Testis (tissue), 5 donors: Measurements from ENCODE around the gene CYTH4.

GRCh38 chr22:36474802-36475199 lies 6.6 kb downstream of the TXN2 start:
- PRO-cap, 3 experiments: no peak in any of the 3 experiments
- RAMPAGE, long total RNA, 2 experiments: no peak in any of the 2 experiments
- RRBS: no CpG with 5 or more reads among the region's 7 CpGs

DNA sequence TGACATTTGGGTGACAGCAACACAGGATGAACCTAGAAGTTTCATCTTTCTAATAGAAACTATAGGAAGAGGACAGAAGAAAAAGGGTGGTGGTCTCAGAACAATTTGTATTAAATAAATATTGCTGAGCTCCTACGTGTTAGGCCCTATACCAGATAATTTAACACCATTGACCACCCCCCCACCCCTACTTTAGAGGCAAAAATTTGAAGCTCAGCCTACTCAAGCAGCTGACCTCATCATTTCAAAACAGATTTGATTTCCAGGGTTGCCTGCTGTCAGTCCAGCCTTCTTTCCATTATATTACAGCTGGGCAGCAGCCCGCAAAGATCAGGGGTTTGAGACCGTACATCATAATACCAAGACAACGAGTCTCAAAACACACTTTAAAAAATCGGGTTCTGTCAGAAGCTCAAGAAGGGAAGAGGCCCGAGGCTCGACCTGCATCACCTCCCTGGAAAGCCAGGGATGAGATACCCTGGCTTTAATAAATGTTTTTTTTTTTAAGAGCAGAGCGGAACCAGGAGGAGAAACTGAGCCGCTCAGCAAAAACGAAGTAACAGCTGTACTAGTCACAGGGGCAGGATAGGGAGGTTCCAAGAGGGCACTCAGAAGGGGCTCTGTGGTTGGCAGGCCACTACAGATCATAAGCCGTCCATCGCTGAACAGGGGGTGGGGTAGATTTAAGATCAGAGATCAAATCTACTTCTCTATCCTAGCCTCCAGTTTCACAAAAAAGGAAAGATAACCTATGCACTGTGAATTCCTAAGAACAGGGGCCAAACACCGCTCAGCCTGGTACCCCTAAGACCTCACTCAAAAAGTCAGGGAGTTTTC lies 821 bp downstream of the EIF3D start:
- PRO-cap, 3 experiments: no peak in any of the 3 experiments
- RAMPAGE, long total RNA, 2 experiments: no peak in any of the 2 experiments
- RRBS: no CpG with 5 or more reads among the region's 13 CpGs

GRCh38 chr22:36647073-36647296 lies 56.6 kb downstream of the CACNG2 start:
- PRO-cap, 3 experiments: peak in 1 of 3 experiments; most common minus-strand start chr22:36647169 (in 1)
- RAMPAGE, long total RNA, 2 experiments: no peak in any of the 2 experiments
- RRBS: no CpG with 5 or more reads among the region's 1 CpG

GRCh38 chr22:36659535-36660876 lies 43.5 kb downstream of the CACNG2 start:
- PRO-cap, 3 experiments: no peak in any of the 3 experiments
- RAMPAGE, long total RNA, 2 experiments: no peak in any of the 2 experiments
- RRBS: 82% methylated on average over 4 of the region's 30 CpGs

DNA sequence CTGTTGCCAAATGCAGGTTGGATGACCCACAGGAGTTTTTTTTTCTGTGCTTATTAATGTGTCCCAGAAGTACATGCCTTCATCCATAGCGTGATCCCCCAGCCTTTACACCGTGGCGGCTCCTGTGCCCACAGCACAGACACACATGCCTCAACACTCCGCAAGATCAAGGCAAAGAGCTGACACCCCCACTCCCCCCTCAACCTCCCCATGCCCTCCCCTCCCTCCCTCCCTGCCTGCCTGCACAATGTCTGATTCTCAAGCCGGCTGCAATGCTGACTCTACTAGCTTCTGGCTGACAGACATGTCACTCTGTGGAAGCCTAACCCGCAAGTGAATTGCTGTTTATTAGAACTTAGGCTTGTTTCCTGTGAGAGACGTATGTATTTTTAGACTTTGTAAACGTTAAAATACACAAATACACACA lies 2.2 kb downstream of the CACNG2 start:
- PRO-cap, 3 experiments: no peak in any of the 3 experiments
- RAMPAGE, long total RNA, 2 experiments: no peak in any of the 2 experiments
- RRBS: no CpG with 5 or more reads among the region's 8 CpGs

DNA sequence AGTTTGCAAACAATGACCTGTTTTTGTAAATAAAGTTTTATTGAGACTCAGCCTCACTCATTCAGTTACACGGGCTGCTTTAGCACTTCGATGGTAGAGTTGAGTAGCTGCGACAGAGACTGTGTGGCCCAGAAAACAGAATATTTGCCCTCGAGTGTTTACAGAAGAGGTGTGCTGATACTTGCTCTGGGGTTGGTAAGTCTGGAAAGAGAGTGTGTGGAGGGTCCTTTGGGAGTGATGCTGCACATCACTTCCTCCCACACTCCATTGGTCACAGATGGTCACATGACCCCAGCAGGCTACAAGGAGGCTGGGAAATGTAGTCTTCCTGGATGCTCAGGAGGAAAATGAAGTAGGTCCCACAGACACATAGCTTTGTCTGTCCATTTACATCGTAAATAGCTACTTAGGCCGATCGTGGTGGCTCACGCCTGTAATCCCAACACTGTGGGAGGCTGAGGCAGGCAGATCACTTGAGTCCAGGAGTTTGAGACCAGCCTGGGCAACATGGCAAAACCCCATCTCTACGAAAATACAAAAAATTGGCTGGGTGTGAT lies 34.5 kb downstream of the IFT27 start:
- PRO-cap, 3 experiments: no peak in any of the 3 experiments
- RAMPAGE, long total RNA, 2 experiments: no peak in any of the 2 experiments
- RRBS: no CpG with 5 or more reads among the region's 9 CpGs

DNA sequence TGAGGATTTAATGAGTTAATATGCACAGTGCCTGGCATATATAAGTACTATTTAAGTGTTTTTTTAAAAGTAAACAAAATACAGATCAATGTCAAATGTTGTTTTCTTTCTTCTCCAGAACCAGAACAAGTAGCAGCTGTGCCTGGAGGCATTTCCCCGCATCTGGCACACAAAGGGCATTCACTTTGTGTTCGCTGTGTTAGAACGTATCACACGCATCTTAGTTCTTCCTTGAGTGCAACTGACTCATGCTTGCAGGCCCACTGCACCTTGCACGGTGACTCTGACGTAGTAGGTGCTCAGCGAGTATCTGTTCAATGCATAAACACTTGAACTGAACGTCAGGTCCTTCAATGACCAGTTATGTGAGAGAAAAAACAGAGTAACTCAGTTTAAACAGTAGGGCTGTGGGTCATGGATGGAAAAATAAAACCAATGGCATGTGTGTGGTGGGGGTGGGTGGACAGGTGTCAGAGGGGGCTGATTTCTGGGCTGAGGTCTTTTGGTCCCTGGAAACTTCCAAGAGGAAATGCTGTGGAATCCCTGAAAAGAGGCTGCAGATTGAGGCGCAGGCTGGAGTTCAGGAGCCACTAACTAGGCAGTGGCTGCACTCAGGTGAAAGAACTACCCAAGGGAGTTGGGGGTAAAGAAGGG lies 3.4 kb downstream of the IFT27 start:
- PRO-cap, 3 experiments: no peak in any of the 3 experiments
- RAMPAGE, long total RNA, 2 experiments: no peak in any of the 2 experiments
- RRBS: no CpG with 5 or more reads among the region's 9 CpGs

DNA sequence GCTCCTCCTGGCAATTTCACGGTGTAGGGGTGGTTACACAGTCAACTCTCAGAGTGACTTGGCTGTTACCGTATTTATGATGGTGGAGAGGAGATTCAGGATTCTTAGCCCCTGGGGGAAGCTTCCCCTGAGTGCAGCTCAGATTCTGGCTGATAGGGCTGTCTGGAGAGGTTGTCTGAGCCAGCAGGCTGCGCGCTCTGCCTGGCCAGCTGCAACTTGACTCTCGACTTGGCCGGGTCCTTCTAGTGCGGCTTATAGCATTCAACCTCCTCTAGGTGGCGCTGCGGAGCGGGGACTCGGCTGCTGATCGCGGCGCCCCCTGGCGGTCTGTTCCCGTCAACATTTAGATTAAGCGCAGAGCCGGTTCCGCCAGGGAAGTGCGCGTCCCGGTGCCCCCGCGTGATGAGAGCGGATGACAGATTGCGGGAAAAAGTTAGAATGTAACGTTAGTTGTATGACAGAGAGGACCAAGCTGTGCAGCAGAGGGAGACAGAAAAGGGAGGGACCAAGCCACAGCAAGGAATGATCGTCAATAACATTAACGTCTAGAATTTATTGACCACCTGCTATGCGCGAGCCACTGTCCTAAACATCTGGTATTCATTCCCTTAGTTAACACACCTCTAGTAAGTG lies 4.4 kb upstream of the NCF4 start:
- PRO-cap, 3 experiments: peak in 1 of 3 experiments; most common plus-strand start position 363 of the sequence (in 1); most common minus-strand start position 225 of the sequence (in 1)
- RAMPAGE, long total RNA, 2 experiments: no peak in any of the 2 experiments
- RRBS: no CpG with 5 or more reads among the region's 31 CpGs

GRCh38 chr22:36901813-36902283 lies 11.6 kb upstream of the CSF2RB start:
- PRO-cap, 3 experiments: no peak in any of the 3 experiments
- RAMPAGE, long total RNA, 2 experiments: no peak in any of the 2 experiments
- RRBS: no CpG with 5 or more reads among the region's 5 CpGs

DNA sequence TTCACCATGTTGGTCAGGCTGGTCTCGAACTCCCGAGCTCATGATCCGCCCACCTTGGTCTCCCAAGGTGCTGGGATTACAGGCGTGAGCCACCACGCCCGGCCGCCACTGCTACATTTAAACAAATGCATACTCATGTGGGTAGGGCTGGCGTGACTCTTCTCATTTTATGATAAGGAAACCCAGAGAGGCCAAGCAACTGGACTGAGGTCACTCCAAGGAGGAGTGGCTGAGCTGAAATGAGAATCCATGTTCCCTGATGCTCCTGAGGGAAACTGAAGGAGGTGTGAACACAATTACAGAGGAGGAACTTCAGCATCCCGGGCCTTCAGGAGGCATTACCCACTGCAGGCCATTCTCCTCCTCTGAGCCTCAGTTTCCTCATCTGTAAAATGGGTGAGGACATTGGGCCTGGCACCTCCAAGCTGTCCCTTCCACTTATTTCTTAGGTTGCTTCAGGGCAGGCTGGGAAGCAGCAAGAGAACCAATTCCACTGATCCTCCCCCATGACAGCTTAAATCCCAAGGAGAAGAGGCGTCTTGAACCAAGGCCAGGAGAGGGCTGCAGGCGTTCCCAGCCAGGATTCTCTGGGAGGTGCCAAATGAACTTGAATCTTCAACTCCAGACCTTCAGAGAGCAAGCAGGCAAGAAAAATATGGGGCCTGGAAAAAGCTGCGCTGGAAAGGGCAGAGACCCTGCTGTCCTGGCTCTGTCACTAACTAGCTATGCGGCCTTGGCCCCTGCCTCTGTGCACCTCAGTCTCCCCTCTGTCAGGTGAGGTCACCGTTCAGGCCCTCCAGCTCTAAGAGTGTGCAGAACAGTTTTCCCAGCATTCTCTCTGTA lies 2.9 kb downstream of the TST start:
- PRO-cap, 3 experiments: no peak in any of the 3 experiments
- RAMPAGE, long total RNA, 2 experiments: no peak in any of the 2 experiments
- RRBS: no CpG with 5 or more reads among the region's 14 CpGs

DNA sequence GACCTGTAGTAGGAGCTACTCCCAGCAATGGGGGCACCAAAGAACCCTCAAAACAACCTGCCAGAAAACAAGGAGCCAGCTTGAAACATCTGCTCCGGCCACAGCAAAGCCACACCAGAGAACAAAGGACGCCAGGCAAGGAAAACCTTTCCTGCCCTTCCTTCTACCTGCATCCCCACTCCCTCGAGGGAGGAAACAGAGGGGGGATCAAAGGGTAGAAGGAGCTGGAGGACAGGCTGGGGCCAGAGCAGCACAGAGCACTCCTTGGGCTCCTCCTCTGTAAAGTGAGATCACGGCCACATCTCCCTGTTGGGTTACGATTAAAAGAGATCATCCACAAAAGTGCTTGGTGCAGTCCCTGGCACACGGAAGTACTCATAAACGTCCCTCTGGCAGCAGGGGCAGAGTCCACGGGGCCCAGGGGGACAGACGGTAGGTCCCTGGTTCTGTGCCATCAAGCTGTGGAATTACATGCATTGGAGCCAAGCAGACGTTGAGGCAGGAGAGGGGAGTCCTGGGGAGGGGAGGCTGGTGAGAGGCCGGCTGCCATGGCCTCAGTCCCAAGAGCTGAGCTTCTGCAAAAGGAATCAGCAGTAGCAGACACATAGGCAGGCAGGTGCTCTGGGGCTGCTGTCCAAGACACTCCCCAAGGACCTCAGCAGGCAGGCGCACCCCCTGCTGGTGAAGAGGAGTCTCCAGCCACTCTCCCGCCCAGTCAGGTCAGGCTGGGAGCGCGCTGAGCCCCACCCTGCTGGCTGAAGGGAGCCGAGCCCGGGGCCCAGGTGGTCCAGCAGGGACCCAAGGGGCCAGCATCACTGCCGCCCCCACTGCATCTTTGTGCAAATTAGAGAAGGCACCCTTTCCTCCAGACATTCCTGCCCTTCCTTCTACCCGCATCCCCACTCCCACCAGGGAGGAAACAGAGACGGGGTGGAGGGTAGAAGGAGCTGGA lies 7.7 kb upstream of the KCTD17 start:
- PRO-cap, 3 experiments: no peak in any of the 3 experiments
- RAMPAGE, long total RNA, 2 experiments: no peak in any of the 2 experiments
- RRBS: no CpG with 5 or more reads among the region's 20 CpGs

GRCh38 chr22:37164398-37164634 lies 14.6 kb upstream of the IL2RB start:
- PRO-cap, 3 experiments: no peak in any of the 3 experiments
- RAMPAGE, long total RNA, 2 experiments: no peak in any of the 2 experiments
- RRBS: 85% methylated on average over 2 of the region's 4 CpGs

- PRO-cap, 3 experiments: no peak in any of the 3 experiments
- RAMPAGE, long total RNA, 2 experiments: no peak in any of the 2 experiments
- RRBS: no CpG with 5 or more reads among the region's 7 CpGs
Observed at GRCh38 chr22:37170588-37170899, 17.5 kb downstream of the C1QTNF6 start.

DNA sequence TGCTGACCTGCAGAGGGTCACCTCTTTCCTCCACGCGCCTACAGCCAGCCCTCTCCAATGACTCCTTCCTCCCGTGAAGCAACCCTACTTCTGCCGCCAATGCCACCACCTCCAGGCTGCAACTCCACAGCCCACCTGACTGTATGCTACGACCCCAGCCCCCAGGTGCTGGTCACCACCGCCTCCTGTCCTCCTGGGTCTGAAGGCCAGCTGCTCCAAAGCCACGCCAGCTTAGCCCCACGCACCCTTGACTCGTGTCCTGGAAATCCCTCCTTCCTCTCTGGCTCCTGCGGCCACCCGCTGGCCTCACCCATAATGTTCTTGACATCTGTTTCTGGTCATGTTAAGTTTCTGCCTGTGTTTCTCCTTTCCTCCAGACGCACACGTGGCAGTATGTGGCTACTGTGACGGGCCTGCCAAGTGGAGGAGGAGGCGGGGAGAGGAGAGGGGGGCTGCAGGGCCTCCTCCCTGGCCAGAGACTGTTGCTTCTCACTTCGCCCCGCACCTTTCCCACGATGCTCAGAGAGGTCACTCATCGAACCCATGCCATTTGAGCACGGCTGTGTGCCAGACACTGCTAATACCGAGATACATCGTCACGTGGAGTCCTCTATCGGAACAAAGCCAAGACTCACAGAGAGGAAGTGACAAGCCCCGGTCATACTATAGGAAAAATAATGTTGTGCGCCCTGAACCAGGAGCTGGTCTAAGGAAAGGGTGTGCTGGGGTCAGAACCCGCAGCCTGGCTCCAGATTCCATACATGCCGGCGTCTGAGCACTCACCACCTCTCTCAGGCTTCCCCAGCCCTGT lies 11.6 kb downstream of the C1QTNF6 start:
- PRO-cap, 3 experiments: no peak in any of the 3 experiments
- RAMPAGE, long total RNA, 2 experiments: no peak in any of the 2 experiments
- RRBS: 82% methylated on average over 4 of the region's 29 CpGs

- PRO-cap, 3 experiments: peak in 3 of 3 experiments; most common plus-strand start chr22:37211476 (in 2)
- RAMPAGE, long total RNA, 2 experiments: start-site peak on the minus strand in 1 of 2 experiments, at chr22:37211357-37211406 at its widest, 10 reads per replicate
- RRBS: no CpG with 5 or more reads among the region's 18 CpGs
Observed at GRCh38 chr22:37211251-37211728, 987 bp downstream of the SSTR3 start.

DNA sequence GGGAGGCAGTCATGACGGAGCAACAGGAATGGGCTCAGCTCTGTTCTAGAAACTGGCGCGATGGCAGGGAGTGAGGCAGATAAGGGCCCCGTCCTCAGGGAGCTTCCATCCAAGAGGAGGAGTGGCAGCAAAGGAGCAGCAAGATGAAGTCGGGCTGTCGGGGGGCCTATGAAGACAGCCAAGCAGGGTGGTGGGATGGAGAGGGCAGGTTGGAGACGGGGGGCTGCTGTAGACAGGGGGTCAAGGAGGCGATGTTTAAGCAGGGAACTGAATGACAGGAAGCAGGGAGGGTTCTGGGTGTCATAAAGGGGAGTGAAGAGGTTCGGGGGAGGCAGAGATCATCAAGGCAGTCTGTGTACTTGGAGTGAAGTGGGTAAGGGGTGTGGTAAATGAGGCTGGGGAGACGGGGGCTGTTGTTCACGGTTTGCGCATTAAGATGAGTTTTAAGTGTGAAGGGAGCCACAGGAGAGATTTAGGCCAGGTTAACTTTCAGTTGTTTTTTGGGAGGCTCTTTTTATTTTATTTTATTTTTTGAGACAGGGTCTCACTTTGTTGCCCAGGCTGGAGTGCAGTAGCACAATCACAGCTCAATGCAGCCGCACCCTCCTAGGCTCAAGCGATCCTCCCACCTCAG lies 6.2 kb downstream of the RAC2 start:
- PRO-cap, 3 experiments: no peak in any of the 3 experiments
- RAMPAGE, long total RNA, 2 experiments: no peak in any of the 2 experiments
- RRBS: no CpG with 5 or more reads among the region's 14 CpGs

GRCh38 chr22:37281967-37282798 lies at the start of gene CYTH4:
CYTH4 (plus strand) TSS chr22:37282508.
- PRO-cap, 3 experiments: peak in 1 of 3 experiments; most common plus-strand start chr22:37282489 (in 1); most common minus-strand start chr22:37282358 (in 1)
- RAMPAGE, long total RNA, 2 experiments: start-site peak on the plus strand in 2 of 2 experiments, at chr22:37282487-37282519 at its widest, 48 to 81 reads per replicate
- RRBS: no CpG with 5 or more reads among the region's 21 CpGs

- PRO-cap, 3 experiments: no peak in any of the 3 experiments
- RAMPAGE, long total RNA, 2 experiments: no peak in any of the 2 experiments
- RRBS: no CpG with 5 or more reads among the region's 4 CpGs
Observed at GRCh38 chr22:37286821-37287210, 4.5 kb downstream of the CYTH4 start.

- PRO-cap, 3 experiments: no peak in any of the 3 experiments
- RAMPAGE, long total RNA, 2 experiments: no peak in any of the 2 experiments
- RRBS: no CpG with 5 or more reads among the region's 7 CpGs
Observed at GRCh38 chr22:37293502-37293910, 11.2 kb downstream of the CYTH4 start.

DNA sequence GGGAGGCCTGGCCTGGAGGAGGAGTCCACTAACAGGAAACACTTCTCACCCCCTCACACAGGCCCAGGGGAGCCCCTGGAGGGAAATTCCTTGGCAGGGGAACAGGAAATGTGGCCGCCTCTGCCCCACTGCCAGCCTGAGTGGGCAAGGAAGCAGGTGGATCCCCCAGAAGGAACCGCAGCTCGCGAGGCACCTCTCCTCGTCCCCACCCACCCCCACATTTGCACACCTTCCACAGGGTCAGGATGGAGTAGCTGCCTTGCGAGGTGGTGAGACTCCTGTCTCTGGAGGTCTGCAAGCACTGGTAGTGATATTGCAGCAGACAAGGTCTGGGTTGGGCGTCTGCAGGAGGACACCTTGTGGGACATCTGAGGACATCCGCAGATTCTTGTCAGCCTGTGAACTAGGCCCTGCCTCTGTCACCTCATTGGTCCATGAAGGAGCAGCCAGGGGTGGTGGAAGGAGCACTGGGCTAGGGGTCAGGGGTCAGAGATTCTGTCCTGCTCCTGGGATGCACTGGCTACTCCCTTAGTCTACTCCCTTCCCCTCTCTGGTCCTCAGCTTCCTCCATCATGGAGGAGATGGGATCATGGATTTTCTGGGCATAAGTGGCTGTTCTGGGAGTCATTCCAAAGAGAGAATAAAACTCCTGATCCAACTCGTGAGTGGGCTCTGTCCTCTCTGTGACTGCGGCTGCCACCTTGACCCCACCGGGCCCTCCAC lies 32.5 kb downstream of the CYTH4 start:
- PRO-cap, 3 experiments: no peak in any of the 3 experiments
- RAMPAGE, long total RNA, 2 experiments: no peak in any of the 2 experiments
- RRBS: 98% methylated on average over 1 of the region's 11 CpGs